Progenitor cell of endocrine pancreas (in vitro differentiated cells): Measurements from ENCODE around the genes GRIN2B and ERP27.

DNA sequence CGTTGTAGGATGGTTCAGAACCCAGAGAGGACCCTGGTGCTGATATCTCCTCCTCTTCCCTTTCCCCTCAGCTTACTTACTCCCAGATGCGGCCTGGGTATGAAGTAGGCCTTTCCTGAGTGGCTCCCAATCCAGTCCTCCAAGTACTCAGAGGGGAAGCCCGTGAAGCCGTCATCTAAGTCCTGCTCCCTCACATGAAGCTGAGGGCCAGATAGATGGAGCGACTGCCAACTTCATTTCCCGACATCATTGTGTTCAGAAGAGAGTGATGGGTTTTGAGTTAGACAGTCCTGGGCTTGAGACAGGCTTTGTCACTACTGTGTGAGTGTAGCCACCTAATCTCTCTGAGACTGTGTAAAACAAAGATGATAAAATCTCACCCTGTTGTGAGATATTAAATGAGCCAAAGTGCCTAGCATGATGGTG, 2.7 kb downstream of the APOLD1 start:
- PRO-cap: no peak

- PRO-cap: no peak
Observed at GRCh38 chr12:12791567-12792349, 6.3 kb downstream of the APOLD1 start.

GRCh38 chr12:13087607-13088845, 15.4 kb downstream of the GSG1 start:
- PRO-cap: no peak

DNA sequence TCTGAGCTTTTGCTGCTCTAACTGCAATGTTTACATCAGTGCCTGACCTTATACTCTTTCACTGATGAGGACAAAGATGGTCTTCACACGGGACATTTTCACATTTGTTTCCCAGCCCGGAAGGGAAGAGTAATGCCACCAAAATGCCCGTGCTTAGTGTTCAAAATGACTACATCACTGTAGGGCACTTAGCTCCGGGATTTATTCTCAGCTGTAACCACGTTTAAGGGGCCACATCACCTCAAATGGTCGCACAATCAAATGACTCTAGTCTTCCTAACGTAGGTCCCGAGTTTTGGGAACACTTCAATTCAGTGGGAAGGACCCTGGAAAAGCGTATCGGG, 2.9 kb downstream of the GSG1 start:
- PRO-cap: no peak

DNA sequence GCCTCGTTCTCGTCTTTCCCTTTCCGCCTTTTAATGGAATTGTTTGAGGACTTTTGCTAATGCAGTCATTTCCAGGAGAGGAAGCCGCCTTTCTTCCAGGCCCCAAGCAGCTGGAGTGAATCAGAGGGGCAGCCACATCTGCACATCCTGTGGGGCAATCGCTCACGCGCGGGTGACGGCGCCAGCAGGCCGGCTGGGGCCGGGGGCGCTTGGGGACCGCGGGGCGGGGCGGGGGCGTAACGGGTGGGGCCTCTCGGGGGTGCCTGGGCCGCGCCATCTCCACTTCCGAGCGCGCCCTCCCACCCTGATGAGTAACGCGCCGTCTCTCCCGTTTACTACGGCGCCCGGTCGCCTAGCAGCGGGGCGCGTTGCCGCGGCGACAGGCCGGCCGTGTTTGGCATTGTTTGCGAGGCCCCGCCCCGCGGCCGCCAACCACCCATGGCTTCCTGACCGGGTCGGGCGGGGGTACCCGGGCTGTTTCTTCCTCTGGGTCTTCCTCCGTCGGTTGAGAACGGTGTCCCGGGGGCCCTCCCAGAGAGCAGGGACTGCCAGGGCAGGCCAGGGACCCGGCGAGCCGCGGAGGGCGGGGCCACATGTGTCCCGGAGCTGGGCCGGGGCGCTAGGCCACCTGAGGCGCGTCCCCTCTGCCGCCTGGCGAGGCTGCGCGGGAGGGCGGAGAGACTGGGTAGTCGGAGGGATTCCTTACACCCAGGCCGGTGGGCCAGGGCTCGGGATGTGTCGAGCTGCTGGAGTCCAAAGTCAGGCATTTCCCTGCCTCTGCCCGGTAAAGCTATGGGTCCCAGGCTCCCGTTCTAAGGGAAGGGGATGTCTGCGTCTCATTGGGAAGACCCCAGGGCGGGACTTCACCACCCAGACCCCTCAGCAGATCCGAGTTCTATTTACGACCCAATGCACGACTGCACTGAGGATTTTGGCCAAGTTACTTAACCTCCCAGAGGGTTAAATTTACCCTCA, 2.2 kb downstream of the GSG1 start:
- PRO-cap: bidirectional peak, plus-strand start at position 425 of the sequence, minus-strand start at position 309 of the sequence; bidirectional peak, plus-strand start at position 705 of the sequence, minus-strand start at position 646 of the sequence

- PRO-cap: no peak
Observed at GRCh38 chr12:13116888-13117280, 13.4 kb upstream of the GSG1 start.

- PRO-cap: no peak
Observed at GRCh38 chr12:13197022-13197764, 667 bp downstream of the EMP1 start.

DNA sequence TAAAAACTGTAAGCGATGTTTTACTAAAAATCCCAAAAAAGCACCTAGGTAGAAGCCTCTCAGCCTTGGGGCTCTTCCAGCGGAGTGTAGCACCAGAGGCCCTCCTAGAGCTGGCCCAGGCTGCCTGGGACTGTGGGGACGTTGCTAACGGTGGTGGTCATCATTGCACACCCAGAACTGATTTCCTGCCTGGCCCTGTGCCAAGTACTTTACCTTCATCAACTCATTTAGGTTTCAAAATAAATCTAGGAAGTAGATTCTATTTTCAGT, 59.8 kb downstream of the EMP1 start:
- PRO-cap: no peak

- PRO-cap: no peak
Observed at GRCh38 chr12:13442958-13443534, 246.5 kb downstream of the EMP1 start.

- PRO-cap: no peak
Observed at GRCh38 chr12:13741417-13741616, 240.1 kb downstream of the GRIN2B start.

GRCh38 chr12:13981108-13982221, at the start of gene GRIN2B:
Gene GRIN2B (minus strand): TSS chr12:13981602.
- PRO-cap: no peak

- PRO-cap: no peak
Observed at GRCh38 chr12:14273365-14273919, 92.0 kb upstream of the ATF7IP start.

- PRO-cap: no peak
Observed at GRCh38 chr12:14408242-14408784, 42.8 kb downstream of the ATF7IP start.

DNA sequence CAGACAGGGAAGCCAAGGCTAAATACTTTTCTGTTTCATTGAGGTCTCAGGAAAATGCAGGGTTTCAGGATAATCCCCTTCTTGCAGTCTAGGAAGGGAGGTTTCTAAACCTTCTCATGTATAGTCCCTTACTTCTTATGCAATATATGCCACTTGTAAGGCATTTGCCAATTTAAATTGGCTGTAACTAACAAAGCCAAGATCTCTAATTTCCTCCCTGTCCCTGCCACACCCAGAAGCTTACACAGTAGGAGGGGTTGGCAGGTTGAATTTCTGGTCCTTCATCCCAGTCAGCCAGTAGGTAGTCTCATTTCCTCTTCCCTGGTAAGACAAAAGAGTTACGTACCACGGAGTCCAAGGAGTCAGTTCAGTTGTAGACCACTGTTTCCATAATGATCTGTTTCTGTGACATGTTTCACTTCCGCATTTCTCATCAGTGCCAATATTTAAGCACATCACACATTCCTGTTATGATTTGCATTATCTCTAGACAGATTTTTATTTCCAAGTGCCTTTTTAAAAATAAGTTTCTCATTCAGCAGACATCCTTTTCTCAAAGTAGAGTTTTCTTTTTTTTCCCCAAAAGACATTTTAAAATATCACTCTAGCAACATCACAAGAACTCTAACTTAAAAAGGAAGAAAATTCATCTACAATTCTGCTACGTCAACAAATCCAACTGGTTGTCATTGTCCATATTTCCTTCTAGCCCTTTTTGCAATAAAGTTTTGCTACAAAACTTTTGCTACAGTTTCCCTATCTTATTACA, 47.1 kb upstream of the PLBD1 start:
- PRO-cap: no peak

GRCh38 chr12:14770674-14771051, 268 bp downstream of the H4C16 start:
- PRO-cap: no peak

- PRO-cap: no peak
Observed at GRCh38 chr12:14793051-14793435, 10.2 kb downstream of the WBP11 start.

- PRO-cap: no peak
Observed at GRCh38 chr12:14892777-14893527, 7.3 kb upstream of the MGP start.

DNA sequence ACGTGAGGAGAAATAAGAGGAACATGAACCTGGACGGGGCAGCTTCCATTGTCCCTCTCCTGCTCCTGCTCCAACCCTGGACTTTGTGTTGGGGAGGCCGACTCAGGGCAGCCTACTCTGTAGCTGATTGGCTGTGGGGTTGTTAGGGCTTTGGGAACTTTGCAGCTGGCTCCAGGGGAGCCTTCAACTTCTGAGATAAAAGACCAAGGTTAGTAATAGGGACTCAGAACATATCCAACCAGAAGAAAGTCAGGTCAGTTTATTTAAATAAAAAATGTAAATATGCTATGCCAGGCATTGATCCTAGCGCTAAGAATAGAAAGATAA, at the start of gene ERP27:
Gene ERP27 (minus strand): TSS at position 78 of the 327 bp plus-strand sequence.
- PRO-cap: no peak

DNA sequence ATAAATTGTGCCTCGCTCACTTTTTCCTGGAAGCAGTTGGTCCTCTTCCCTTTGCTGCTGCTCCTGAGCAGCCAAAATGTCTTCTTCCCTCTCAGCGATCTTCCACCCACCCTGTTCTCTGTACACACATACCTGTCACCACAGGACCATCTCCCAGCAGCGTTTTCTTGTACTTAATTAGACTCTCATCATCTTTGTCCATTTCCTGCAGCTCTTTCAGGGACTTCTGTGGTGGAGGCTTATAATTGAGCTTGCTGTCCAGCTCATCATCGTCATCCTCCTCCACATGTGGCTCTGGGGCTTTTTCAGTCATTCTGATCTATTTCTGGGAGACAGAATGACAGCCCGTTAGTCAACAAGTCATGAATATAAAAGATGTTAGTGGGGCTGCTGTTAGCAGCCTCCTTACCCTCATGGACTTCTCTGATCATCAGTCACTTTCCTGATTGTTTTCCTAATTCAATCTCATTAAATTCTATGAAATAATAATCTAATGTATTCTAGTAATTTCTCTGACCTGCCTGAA, 10.9 kb downstream of the ARHGDIB start:
- PRO-cap: no peak

DNA sequence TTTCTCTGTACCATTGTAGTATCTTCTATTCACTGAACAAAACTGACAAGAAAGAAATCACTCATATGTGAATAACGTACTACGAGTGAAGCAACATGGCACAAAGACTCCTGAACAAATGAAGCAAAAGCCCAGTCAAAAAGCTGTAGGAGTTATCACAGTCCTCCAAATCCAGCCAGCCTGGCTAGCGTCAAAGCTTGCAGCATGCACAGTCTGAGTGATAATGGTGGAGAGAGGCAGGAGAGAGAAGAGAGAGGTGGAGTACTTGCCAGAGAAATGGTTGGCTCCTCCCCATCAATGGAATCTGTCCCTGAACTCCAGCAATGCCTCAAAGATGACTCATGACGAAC, 10.5 kb downstream of the ARHGDIB start:
- PRO-cap: no peak